ENCODE data around the genes ABITRAM, PALM2AKAP2 and TXN.

GRCh38 chr9:108710182-108710452, 145.7 kb downstream of the ACTL7B start:
- PRO-cap: no peak

DNA sequence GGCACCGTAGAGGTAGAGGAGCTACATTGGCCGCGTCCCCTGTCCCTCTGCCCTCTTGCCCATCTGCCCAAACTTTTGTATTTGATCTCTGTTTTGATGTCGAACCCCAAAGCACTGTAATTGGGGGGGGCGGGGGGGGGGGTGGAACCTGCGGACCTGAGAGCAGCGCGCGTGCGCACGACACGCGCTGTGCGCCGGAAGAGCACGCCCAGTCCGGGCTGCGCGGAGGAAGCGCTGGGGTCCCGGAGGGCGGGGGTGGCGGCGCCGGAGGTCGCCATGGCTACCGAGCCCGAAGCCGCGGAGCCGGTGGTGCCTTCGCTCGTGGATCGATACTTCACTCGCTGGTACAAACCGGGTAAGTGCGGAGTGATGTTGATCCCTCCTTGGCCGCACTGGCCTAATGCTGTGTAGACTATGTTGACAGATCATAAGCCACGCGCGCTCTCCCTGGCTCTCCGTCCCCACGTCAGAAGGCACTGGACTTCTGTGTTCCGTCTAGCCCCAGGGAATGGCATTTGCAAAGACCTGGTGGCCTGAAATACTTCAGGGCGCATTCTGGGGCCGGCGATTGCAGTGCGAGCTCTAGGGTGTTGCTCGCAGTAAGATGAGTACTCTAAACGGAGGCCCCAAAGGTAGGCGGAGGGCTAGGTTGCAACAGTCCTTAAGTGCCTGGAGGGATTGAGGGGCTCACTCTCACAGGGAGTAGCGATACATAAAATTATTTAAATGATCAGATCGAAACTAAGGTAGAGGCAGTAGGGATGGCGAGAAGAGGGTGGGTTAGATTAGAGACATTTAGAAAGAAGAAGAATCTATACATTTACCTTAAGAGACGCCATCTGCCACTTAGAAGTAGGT, at the start of gene ABITRAM:
Gene ABITRAM, plus strand, starts transcription at position 190 of the 858 bp plus-strand sequence.
- PRO-cap: bidirectional peak, plus-strand start at position 216 of the sequence, minus-strand start outside the sequence

DNA sequence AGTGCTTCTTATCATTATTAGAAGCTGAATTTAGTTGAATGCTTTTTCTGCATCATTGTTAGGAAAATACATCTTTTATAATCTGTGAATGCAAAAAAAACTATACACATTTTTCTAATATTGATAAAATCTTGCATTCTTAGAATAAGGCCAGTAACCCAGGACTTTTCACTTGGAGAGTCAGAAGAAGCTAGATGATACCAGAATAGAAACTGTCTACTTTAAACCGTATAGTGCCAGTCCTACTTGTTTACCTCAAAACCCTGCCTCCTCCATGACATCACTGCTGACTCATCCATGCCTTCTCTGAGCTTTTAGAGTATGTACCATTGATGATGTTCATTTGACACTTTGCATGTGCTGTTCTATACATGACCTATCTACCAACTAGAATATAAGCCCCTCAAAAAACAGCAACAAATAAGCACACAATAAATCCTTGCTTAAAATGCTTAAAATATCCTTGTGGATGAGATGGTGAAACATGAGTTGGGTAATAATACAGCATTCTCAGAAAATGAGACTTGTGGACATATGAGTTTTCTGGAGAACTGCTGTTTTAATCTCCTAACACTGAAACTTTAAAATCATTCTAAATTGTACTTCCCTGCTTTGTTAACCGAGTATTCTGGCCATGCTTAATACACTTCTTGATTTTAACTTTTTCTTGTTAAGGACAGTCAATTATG, 2.6 kb downstream of the CTNNAL1 start:
- PRO-cap: no peak

DNA sequence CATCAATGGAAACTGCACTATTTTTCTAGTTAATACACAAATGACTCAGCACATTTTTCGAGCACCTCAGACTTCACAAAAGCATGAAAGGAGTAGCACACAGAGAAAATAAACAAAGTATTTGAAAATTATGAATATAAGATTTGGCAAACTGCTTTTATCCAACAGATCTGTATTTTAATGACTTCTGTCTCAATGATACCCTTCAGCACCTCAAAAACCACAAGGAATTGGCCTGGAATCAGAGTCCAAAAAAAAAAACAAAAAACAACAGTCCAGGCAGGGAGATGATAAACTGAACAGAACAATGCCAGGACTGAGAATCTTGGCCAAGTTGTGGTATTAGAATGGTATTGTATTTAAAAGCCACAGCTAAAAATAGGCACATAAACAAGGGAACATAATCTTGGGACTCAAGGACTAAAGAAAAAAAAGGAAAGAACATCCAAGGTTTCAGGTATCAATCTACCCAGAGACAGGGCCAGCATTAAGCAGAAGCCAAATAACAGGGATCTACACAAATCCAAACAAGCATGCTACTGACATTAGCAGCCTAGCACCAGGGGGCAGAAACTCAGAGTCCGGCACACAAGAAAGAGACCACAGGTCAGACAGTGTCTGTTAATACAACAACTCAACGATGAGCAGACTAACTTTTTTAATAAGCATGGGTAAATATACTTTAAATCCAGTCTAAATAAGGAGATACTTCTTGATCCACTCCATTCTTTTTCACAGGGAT, 21.3 kb downstream of the TMEM245 start:
- PRO-cap: no peak

- PRO-cap: no peak
Observed at GRCh38 chr9:109099047-109099592, 20.6 kb downstream of the TMEM245 start.

DNA sequence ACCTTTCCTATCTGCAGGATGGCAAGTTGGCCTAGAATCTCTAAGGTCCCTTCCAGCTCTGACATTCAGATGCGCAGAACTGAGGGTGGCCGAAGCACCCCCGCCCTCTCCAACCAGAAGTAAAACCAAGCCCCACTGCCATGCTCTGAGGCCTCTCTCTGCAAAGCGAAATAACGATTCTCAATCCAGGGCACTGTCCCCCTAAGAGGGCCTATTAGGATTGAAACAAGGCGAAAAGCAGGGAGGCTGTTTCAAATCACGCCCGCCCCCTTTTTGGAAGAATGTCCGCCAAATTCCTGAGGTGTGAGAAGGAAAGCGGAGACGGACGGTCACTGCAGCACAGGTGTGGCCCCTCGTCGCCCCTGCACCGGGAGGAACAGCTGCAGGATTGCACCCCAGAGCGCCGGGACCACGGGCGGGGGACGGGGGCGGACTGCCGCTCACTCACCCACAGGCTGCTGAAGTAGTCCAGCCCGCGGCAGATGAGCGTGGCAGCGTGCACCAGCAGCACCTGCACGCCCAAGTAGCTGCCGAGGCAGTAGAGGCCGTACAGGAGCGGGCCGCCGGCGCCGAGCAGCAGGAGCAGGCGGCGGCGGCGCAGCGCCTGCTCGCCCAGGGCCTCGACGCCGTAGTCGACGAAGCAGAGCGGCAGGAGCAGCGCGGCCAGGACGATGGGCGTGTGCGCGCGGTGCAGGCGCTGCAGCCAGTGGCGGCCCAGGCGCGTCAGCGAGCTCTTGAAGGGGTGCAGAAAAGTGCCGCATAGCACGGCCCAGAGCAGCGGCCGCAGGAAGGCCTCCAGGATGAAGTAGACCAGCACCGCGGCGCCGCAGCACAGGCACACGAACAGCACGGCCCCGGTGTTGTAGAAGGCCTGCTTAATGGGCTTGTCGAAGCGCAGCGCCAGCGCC, 606 bp downstream of the TMEM245 start:
- PRO-cap: unidirectional peak, plus-strand start at position 481 of the sequence; bidirectional peak, plus-strand start at position 643 of the sequence, minus-strand start at position 628 of the sequence

- PRO-cap: bidirectional peak, plus-strand start at chr9:109307758, minus-strand start at chr9:109307456
Observed at GRCh38 chr9:109307296-109308005, 13.4 kb downstream of the EPB41L4B start.

- PRO-cap: no peak
Observed at GRCh38 chr9:109421092-109421740, 76.9 kb downstream of the PTPN3 start.

DNA sequence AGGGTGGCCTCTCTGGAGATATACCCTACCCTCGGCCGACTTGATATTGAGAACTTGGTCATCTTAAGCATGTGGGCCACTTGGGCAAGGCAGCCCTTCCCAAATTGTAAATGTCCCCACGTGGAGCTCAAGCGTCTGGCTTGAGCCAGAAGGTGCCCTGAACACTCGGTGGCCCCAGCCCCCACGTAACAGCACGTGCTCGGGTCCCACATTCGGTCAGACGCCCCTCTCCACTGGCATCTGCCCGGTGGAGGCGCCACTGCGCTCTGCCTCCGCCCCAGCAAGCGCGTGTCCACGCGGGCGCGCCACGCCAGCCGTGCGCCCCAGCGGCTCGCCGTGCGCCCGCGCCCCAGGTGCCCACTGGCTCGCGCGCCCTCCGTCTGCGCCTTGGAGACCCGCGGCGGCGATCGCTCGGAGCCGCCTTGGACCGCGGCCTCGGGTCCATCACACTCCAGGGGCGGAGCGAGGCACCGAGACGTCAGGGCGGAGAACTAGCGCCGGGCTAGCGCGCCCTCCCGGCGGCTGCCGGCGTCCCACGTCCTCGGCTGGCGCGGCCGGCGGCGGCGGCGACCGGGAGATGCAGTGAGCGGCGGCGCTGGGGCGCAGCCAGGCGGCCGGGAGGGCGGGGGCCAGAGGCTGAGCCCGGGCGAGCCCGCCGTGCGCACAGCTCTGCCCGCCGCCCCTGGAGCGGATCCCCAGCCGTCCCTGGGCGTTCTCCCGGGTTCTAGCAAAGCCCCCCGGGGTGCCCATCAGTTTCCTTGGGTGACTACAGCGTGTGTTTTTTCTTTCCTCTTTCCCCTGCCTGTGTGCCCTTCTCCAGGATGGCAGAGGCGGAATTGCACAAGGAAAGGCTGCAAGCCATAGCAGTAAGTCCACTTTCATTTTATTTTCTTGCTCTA, at the start of gene PALM2AKAP2:
Gene PALM2AKAP2, plus strand, starts transcription at position 531 of the 899 bp plus-strand sequence.
- PRO-cap: bidirectional peak, plus-strand start at position 632 of the sequence, minus-strand start at position 547 of the sequence

DNA sequence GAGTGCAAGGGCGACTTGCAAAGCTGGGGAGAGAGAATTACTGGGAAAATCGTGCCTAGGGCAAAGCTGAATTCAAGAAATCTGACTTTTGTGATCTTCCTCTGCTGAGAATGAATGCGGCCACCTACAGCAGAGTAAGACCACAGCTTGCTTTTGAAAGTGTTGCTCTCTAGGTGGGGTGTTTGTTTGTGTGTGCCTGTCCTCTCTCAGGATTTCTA, 160.5 kb downstream of the C9orf152 start:
- PRO-cap: no peak

- PRO-cap: no peak
Observed at GRCh38 chr9:110115585-110116338, 92.2 kb downstream of the C9orf152 start.

- PRO-cap: no peak
Observed at GRCh38 chr9:110205430-110205978, 2.5 kb downstream of the C9orf152 start.

DNA sequence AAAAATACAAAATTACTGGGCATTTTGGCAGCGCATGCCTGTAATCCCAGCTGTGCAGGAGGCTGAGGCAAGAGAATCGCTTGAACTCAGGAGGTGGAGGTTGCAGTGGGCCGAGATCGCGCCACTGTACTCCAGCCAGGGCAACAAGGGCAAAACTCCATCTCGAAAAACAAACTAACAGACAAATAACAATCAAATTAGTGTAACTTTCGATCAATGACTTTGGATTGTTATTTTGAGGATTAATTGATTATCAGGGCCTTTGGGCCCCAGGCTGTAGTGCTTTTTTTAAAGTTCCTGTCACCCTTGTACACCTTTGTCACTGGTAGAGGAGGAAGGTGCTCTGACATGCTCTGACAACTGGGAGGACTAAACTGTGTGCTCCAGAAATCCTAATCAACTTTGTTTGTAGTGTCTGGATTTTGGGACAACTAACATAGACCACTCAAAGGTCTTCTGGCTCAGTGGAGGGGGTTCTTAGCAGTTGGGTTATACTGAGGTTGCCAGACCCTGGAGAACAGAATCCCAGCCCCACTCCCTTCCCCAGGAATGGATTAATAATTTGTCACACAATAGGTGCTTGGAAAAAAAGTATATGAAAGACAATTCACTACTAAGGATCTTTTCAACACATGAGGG, 1.8 kb downstream of the TXN start:
- PRO-cap: unidirectional peak, plus-strand start at position 319 of the sequence

GRCh38 chr9:110256177-110257253, at the start of gene TXN:
TSS of gene TXN (minus strand) at chr9:110256507.
- PRO-cap: bidirectional peak, plus-strand start at chr9:110256723, minus-strand start at chr9:110256507; bidirectional peak, plus-strand start at chr9:110256970, minus-strand start at chr9:110257007

- PRO-cap: no peak
Observed at GRCh38 chr9:110407802-110408443, 70.3 kb upstream of the TXNDC8 start.

- PRO-cap: no peak
Observed at GRCh38 chr9:110436268-110437004, 98.8 kb upstream of the TXNDC8 start.

GRCh38 chr9:110604213-110604709, 24.7 kb upstream of the SVEP1 start:
- PRO-cap: no peak

DNA sequence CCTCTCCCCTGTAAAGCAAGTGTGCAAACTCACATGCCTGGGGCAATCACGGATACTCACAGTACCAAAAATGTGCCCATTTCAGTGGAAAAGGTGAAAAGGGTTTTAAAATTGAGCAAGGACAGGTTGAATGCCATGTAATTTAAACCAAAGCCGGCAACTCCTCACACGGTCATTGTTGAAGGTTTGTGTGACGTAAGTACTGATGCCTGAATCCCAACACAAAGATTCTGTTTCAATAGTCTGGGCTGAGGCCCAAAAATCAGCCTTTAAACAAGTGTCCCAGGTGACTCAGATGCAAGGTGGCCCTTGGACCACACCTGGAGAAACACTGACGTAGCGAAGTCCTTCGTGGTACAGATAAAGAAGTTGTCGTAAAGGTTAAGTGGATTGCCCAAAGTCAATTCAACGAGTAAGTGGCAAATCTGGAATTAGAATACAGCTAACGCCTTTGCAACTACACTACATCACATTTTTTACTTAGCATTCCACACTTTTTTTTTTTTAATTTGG, 111.5 kb downstream of the LPAR1 start:
- PRO-cap: no peak

DNA sequence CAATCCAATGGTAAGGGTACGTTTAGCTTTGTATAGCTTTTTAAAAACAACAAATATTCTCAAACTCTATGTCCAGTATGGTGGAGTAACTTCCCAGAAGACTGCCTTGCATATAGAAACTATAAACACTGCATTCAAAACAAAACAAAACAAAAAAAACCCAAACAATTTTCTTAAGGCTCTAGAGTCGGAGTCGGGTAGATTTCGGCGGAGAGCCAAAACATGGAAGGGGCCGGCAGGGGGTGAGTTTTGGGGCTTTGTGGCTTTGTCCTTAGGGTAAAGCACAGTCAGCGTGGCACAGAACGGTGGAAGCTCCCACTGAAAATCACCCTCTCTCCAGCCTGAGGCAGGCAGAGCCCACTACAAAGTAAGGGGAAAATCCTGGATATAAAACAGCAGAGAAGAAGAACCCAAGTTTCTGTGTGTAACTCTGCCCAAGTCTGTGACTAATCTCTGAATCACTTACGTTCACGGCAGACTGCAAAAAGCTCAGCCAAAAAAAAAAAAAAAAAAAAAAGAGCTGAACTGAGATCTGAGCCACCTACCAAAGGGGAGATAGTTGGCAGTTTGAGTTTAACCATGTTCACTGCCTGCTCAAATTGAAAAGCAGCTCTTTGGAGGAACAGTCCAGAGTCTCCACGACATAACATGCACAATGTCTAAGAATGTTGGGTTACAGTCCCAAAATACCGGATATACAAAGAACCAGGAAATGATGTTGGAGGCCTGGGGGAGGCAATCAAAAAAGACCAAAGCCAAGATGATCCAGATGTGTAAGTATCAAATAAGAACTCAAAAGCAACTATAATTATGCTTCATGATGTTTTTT, 26.6 kb upstream of the OR2K2 start:
- PRO-cap: no peak

DNA sequence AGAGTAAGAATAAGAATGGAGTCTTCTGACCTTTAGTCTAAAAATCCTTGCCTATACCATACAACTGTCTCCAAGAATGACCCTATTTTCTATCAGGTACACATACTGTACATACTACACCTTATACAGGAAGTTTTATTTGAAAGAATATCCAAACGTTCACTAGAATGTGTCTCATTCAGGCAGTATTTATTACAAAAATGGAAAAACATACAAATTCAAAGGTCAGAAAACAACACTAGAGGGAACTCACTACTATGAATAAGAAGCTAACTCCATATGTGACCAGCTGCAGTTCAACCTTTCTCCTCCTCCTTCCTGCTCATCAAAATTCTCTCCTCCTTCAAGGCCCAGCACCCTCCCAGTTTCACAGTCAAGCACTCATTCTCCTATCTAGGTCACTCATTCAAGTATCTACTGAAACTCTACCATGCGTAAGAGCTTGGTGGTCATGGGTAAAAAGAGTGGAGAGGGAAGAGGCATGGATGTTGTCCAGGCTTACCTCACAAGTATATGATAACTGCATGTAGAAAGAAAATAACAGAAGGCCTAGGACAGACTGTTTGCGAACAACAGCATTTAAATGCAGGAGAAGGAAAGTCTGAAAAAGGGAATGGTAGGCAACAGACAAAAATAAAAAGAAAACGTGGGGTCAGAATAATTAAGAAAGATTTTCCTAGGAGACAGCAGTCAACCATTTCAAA, 27.7 kb downstream of the ECPAS start:
- PRO-cap: no peak

Measured in colonic mucosa (tissue), 1 donor.